ENCODE measurements around a stretch of chr3.

GRCh38 chr3:65177734-65178338 is 490.0 kb upstream of the ADAMTS9 start:
- PRO-cap, 2 experiments = no peak in any of the 2 experiments

GRCh38 chr3:65581582-65582541 is 456.9 kb downstream of the MAGI1 start:
- PRO-cap, 2 experiments = no peak in any of the 2 experiments

DNA sequence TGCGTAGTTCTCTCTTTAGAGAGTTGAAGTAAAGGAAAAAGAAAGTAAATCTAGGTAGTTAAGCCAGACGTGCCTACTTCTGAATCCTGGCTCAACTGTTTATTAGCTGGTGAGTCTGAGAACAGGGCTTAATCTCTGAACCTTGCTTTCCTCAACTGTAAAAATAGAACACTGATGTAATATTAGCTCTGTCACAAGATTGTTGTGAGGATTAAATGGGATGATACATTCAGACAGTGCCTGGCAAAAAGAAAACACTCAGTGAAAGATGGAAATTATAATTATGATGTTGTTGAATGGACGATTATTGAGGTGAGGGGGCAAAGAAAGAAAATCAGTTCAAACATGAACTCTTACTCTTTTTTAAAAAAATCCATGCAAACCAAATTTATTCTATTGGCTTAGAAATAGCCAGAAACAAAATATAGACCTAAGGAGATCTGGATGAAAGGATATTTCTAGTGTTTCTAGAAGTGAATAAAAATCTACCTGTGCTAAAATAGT is 413.3 kb downstream of the MAGI1 start:
- PRO-cap, 2 experiments = no peak in any of the 2 experiments

- PRO-cap, 2 experiments = no peak in any of the 2 experiments
Measured at GRCh38 chr3:65880727-65881363, 157.9 kb downstream of the MAGI1 start.

DNA sequence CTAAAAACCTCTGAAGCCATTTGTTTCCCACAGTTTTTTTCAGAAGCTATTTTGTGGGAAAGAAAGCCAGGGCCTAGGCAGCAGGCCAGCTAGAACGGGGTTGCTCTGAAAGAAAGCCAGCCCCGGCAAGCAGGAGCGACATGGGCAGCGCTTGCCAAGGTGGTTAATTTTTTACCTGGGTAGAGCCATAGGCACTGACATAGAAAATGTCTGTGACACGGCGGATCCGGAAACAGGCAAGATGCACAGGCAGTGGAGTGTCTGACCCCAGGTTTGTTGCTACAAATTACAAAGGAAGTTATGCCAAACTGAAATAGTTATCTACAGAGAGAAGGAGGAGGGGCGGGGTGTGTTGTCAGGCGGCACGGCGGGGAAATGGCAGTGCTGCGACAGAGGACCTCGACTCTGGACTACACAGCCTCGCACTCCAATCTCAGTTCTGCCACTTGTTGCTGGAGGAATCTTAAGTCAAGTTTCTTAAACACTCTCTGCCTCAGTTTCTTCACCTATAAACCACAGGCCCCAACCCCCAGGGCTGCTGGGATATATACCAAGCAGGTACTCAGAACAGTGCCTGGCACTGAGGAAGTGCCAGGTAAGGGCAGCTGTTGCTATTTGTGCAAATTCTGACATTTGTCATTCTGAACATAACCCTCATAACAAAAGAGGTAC is 84.3 kb downstream of the MAGI1 start:
- PRO-cap, 2 experiments = peak in 2 of 2 experiments; most common plus-strand start position 381 of the sequence (in 2); most common minus-strand start position 102 of the sequence (in 1)

- PRO-cap, 2 experiments = no peak in any of the 2 experiments
Measured at GRCh38 chr3:65955563-65956466, 82.9 kb downstream of the MAGI1 start.

DNA sequence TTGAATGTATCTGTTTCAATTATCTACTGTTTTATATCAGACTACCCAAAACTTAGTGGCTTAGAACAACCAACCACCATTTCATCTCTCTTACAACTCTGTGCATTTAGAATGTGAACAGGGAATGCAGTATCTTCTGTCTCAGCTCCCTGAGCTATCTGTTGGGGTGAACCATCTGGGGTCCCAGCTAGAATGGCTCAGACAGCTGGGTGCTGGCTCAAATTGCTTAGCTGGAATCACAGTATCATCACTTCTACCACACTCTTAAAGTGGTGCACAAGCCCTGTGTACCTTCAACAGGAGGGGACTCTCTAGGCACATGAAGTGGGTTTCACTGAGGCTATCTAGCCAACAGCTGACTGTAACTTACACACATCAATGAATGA is 44.2 kb downstream of the MAGI1 start:
- PRO-cap, 2 experiments = no peak in any of the 2 experiments

GRCh38 chr3:66372573-66373021 is 128.2 kb downstream of the LRIG1 start:
- PRO-cap, 2 experiments = no peak in any of the 2 experiments

DNA sequence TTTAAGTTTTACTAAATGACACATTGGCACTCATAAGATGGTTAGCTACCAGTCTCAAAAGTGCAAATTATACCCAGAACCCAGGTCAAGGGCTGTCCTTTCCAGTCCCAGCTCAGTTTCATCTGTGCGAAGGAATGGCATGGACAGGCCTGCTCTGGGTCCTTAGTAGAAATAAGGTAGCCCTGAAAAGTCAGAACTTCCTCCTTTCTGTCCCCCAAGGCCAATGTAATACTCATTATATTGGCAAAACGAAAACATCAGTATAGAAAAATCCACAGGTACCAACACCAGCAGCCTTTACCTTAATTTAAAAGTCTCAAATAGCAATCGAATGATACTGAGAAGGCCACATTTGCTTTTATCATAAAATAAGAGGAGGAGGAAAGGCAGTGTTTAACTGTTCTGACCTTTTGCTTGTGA is 121.7 kb downstream of the LRIG1 start:
- PRO-cap, 2 experiments = no peak in any of the 2 experiments

GRCh38 chr3:66404848-66405135 is 96.0 kb downstream of the LRIG1 start:
- PRO-cap, 2 experiments = no peak in any of the 2 experiments

DNA sequence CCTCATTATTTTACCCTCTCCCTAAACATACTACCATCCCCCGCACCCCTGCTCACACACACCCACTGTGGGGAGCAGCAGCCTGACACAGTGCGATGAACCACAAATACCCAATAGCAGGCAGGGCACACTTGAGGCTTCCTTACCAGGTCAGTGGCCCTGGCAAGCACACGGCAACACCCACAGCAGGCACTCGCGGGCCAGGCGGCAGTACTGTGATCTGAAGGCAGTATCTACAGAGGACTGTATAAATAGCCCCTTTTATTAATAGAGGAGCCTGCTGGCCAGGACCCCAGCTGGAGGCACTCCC is 44.2 kb downstream of the LRIG1 start:
- PRO-cap, 2 experiments = no peak in any of the 2 experiments

DNA sequence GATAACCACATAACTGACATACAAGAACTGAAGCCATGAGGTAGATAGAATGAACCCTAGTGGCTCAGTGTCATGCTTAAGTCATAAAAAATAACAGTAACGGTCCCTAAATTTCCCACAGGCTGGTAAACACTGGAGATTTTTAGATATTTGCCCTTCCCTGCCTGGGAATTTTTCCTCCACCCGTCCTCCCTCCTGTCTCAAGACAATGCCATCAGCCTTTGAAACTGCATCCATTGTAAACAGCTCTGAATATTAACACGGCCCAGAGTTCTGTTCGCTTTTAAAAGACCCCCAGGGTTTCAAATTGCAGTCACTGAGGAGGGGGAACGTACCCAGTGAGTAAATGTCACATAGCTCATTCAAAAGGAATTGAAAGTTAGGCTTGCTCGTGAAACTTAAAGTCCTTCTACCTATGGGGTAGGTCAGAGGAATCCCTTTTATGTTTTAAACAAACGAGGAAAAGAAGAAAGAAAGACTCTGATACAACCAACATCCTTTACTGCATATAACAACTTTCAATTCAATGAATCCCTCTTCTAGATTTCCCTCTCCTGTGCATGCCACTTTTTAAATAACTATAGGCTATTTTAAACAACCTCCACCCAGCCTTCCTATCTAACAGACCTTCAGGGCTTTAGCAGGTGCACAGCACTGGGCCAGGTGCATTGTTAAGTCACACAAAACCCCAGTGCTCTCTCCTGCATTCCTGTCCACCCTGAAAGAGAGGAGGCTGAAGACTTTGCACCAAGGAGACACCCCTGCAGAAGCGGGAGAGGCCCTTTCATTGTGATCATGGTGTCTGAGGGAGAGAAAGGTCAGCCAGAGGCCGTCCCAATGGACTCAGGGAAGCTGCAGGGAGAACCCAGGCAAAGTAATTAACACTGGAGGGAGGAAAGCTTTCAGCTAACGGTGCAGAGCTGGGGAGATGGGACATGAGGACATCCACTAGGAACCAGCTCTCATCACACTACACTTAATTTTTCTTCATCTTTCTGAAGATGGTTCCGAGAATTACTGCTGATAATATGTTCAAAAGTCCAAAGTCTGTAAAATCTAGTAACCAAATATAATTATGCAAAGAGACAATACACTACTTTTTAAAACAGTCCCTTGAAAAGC is 5.4 kb downstream of the LRIG1 start:
- PRO-cap, 2 experiments = peak in 1 of 2 experiments; most common minus-strand start position 711 of the sequence (in 1)

DNA sequence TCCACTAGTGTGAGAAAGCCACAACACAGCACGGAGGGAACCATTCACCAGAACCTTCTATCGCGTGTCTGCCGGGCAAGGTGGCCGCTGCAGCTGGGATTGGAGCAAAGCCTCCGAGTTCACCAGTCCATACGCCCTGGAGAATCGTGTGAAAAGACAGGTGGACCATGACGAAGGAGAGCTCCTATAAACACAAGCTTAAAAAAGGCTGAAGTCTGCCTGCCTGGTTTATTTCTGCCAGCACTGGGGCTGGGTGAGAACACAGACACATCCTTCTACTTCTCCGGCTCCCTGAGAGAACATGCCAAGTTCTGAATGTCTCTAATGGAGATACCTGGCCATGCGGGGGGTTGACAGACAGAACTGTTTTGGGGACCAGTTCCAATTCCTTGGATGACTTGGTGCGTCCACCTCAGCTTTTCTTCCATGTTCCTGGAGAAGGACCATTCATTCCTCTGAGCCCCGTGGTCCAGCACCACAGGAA is 82.2 kb upstream of the LRIG1 start:
- PRO-cap, 2 experiments = no peak in any of the 2 experiments

DNA sequence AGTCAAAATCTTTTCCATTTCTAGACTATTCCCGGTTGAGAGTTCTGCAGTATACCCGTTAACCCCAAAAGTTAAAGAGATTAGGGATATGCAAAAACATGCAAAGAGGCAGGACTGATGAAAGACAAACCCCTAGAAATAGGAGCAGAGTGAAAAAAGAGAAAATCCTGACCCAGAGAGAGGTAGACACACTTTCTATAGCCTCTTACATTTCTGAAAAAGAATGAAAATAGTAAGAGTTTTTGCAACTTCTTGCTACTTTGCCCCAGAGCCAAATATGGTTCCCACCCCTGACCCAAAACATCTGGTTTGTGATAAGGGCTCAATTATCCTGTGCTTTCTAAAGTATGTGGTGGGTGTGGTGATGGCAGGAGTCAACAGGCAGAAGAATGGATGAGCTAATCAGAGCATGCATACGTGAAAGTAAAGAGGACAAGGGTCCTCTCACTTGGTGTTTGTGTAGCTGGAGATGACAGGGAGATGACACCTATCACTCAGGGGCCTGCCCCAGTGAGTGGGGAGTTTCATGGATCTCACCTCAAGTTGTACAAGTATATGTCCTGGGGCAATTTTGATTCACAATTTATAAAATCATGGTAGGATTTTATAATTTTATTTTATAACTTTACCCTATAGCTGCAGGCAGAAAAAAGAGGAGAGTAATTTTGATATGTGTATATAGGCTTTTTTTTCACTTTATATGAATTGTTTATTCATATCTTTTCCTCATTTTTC is 19.1 kb downstream of the KBTBD8 start:
- PRO-cap, 2 experiments = no peak in any of the 2 experiments

- PRO-cap, 2 experiments = no peak in any of the 2 experiments
Measured at GRCh38 chr3:67536324-67536897, 118.0 kb downstream of the SUCLG2 start.

DNA sequence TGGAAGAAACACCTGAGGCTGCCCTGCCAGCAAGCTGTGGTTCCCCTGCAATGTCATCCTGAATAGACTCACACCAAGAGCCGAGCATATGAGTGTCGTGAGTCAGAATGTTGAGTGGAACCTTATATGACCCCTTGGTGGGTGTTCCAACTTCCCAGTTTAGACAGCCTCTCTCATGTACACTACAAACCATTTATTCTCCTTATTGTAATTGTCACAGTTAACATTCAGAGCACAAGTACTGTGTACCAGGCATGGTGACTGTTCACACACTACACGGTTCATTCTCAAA is 16.8 kb downstream of the EOGT start:
- PRO-cap, 2 experiments = no peak in any of the 2 experiments

GRCh38 chr3:69012839-69013559 is 485 bp downstream of the EOGT start:
- PRO-cap, 2 experiments = peak in 1 of 2 experiments; most common plus-strand start chr3:69013095 (in 1); most common minus-strand start chr3:69013260 (in 1)

GRCh38 chr3:69095657-69096115 is 10.9 kb downstream of the ARL6IP5 start:
- PRO-cap, 2 experiments = no peak in any of the 2 experiments

DNA sequence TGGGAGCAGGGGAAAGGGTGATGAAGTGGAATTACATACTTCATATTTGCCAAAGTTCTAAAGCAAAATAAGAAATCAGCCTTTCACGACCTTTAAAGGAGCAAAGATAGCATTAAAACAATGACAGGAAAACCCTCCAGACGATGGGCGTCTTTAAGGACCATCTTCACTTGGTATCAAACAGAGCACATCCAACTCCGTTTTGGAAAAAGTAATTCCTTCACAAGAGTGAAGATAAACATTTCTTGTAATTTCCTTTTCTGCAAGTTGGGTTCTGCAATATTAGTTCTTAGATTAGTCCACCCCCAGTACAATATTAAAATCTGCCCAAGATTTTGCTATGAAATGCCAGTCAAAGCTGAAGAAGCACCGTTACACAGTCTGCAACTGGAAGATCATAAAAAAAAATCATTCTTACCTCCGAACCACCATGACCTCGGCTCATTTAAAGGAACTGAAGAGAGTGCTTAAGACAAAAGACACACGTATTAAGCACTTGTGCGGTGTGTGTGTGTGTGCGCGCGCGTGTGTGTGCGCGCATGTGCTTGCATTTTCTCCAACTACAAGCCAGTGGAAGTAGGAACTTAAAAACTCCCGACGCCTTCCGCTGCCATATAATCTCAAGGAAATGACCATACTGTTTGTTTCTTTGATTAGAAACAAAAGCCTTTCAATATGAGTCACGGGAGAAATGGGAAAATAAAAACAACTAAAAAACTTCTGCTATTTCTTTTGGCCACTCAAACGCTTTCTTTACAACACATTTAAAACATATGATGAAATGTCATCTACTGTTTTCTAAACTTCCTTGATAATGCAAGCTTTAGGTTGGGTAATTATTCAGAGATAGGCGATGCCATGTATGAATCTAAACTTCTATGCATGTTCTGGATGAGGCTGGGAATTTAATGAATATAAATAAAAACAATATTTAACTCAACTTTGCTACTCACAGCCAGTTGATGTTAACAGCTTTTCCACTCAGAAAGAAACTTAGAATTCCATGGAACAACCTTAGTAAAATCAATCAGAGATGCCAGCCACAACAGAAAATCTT is 32.4 kb downstream of the FRMD4B start:
- PRO-cap, 2 experiments = peak in 1 of 2 experiments; most common minus-strand start position 456 of the sequence (in 1)

- PRO-cap, 2 experiments = no peak in any of the 2 experiments
Measured at GRCh38 chr3:69370730-69371292, 15.1 kb downstream of the FRMD4B start.